Fibroblast of villous mesenchyme (primary cell): ENCODE data around the gene CCNO.

- CAGE, long polyA plus RNA, result no peak
These were observed 286.5 kb downstream of the ARL15 start for GRCh38 chr5:54023736-54024381.

GRCh38 chr5:54045291-54045505, 265.2 kb downstream of the ARL15 start:
- CAGE, long polyA plus RNA, result no peak

DNA sequence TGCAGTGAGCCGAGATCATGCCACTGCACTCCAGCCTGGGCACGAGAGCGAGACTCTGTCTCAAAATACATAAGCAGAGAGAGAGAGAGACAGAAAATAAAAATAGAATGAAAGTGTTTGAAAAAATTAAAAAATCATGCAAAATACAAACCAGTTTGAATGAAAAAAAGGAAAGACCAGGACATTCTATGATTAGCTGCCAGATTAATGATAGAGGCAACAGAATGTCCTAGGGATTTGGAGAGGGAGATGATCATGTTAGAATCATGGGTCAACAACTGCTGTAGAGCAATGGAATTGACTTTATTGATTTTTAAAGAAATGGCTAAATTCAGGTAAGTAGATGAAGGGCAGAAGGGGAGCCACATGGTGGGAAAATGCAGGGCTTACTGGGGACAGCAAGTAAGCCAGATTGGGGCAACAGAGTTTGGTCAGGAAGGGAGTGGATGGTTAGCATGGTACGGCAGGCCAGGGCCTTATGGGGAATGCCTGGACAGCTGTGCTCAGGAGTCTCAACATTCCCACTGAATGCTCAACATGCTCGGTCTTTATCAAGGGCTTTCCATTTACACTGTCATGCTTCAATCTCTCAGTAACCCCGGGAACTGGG, 263.8 kb downstream of the ARL15 start:
- CAGE, long polyA plus RNA, result no peak

DNA sequence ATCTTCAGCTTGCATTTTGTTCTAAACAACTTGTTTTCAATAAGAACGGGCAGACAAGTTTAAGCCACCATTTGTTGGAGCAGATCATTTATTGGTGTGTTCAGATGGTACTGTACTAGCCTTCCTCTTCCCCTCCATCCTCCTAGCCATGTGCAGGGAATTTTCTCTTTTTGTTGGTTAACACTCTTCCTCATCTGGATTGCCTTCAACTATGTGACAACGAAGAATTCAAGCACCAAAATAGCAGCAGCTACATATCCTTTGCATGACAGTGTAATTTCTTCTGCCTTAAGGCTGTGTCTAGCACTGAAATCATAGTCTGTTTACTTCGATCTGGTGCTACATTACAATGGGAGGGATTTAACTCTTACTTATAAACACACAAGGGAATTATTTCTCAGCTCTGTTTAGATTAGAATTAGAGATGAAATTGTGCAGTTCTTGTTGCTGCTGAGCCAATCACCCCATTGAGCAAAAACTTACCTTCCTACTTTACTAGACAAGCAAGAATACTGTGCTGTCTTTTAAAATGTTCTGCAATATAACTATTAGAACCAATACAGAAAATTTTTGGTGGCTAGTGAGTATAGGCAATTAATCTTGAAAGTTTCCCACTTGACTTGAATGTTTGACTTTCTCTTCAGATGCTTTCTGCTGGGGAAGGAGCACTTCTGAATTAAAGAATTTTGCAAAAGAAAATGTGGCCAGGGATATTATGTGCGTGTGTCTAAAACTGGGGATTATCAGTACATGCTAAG, 260.3 kb downstream of the ARL15 start:
- CAGE, long polyA plus RNA, result no peak

DNA sequence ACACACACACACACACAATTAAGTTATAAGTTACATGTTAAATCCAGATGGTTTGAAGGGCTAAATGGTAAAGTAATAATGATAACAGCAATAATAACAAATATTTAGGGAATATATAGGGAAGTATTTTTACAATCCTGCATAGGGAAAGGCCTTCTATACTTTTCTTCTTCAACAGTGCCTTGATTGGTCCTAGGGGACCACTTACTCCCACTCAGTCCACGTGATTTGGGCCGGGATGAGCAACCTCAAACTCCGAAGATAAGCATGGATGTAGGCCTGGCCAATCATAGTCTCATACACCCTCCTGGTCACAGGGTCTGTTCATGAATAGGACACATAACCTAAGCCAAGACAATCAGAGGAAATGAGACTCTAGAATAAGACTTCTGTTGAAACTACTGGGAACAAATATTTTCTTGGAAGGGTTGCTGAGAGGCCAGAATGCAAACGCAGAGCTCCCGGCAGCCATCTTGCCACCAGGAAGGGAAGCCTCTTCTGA, 68.2 kb downstream of the ARL15 start:
- CAGE, long polyA plus RNA, result no peak

- CAGE, long polyA plus RNA, result no peak
These were observed 1.4 kb downstream of the SNX18 start for GRCh38 chr5:54518794-54519519.

- CAGE, long polyA plus RNA, result no peak
These were observed 25.6 kb downstream of the SNX18 start for GRCh38 chr5:54543145-54543639.

DNA sequence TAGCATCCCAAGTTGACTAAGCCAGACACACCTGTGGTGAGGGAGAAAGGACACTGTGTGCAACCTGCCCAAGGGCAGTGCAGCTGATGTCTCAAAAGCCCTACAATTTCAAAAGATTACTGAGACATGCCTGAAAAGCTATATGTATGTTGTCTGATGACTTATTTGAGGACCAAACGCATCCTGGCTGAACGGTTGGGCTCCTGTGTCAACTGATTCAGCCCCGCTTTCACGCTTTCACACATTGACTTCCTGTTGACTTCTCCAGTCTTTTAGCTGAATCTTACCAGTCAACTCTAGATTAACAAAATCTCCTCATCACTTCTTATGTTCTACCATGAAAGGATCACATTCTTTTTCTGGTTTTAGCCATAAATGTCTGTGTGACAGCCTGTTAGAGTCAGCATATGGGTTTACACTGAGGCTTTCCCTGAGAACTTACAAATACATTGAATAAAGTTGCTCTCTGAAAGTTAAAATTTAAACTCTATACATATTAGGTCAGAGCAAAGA, 13.4 kb downstream of the GZMK start:
- CAGE, long polyA plus RNA, result no peak

DNA sequence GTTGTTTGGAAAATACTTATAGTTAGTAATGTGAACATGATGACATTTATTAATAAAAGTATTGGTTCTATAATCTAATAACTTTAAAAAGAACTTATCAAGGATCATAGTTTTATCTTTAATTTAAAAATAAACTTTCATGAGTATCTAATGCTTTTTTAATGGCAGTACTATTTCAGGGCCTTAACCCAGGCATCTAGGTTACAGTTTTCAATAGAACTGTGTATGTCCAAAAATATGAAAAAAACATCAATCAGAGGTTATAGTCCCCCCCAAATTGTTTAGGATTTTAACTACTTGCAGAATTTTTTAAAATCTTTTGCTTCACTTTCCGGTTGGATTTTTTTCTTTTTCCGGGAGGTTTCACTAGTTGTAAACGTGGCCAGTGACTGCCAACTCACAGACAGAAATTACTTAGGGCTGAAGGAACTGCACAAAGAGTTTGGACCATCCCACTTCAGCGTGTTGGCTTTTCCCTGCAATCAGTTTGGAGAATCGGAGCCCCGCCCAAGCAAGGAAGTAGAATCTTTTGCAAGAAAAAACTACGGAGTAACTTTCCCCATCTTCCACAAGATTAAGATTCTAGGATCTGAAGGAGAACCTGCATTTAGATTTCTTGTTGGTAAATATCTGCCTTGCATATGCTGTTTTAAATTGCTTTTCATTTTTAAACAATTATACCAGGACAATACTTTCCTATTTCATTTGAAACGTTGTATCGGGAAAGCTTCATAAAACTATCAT, 835 bp downstream of the GPX8 start:
- CAGE, long polyA plus RNA, result no peak

DNA sequence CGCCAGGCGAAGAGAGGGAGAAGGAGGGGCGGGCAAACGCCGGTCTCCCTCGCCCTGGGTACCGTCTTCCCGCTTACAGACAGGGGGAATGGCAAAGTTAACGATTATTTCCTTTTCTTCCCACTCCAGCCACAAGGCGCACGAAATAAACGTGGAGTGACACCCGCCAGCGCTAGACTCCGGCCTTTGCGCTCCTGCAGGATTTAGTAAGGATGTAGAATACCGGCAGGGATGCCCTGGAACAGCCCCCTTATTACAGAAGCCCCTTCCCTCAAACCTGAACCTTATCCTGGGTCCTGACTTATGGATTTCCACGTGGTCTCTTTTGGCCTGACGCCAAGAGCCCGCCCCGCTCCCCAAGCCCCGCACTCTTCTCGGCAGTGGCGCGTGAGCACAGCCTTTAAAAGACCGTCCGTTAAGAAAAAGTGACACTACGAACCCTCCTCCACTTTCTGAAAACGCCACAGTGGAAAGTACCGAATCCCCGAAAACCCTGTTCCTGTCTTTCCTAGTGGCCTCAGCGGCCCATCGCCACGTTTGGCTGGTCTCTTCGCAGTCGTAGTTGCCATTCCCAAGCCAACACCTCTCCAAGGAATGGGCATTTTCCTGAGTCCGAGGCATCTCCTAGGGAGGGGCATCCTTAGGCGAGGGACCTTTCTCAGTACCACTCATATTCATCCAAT, 541 bp upstream of the MCIDAS start:
- CAGE, long polyA plus RNA, result no peak

DNA sequence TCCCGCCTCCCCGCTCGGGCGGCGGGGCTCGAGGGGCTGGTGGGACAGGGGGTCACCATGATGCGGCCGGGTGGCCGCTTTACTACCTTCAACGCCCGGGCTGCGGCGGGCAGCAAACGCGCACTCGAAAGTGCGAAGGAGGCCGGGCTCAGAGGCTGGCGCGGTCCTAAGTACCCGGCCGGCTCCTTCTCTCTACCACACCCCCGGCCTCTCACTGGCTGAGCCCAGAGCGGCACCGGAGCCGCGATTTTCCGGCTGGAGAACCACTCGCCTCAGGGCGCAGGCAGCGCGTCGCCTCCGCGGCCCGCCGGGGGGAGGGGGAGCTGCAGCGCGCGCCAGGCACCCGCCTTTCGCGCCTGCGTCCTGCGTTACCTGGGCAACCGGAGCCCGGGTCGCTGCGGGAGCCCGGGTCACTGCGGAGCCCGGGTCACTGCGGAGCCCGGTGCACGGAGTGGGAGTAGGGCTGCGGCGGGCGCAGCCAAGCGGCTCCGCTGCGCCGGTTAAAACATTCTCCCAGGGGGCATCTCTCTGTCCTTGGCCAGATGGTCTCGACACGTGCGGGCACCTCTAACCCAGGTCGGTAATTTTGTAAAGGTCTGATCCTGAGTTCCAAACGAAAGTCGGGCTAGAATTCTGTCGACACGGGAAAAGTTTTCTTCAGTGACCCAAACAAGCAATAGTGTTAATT, at the start of gene CCNO:
TSS of gene CCNO (minus strand) at position 144 of the 688 bp plus-strand sequence.
- CAGE, long polyA plus RNA, result no peak

- CAGE, long polyA plus RNA, result no peak
These were observed 113.4 kb downstream of the MTREX start for GRCh38 chr5:55421092-55421703.

- CAGE, long polyA plus RNA, result no peak
These were observed 98.8 kb downstream of the PLPP1 start for GRCh38 chr5:55435967-55436421.

DNA sequence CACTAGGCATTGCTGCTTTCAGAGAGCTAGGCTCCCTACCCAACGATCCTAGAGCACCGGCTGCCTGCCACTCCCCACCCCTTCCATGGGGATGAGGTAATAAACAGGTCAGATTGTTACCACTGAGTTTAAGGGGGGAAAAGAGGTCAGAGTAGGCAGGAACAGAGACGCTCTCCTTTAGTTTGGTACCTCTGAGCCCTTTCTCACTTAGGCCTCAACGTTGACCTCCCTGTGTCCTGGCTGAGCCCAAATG, 462 bp upstream of the PLPP1 start:
- CAGE, long polyA plus RNA, result no peak

- CAGE, long polyA plus RNA, result no peak
These were observed 54.9 kb downstream of the IL6ST start for GRCh38 chr5:55939541-55940503.

- CAGE, long polyA plus RNA, result no peak
These were observed 117.7 kb upstream of the IL6ST start for GRCh38 chr5:56112340-56112988.

- CAGE, long polyA plus RNA, result no peak
These were observed 125.9 kb upstream of the ANKRD55 start for GRCh38 chr5:56358630-56359761.

GRCh38 chr5:56818927-56819725, 3.8 kb downstream of the MAP3K1 start:
- CAGE, long polyA plus RNA, result no peak

DNA sequence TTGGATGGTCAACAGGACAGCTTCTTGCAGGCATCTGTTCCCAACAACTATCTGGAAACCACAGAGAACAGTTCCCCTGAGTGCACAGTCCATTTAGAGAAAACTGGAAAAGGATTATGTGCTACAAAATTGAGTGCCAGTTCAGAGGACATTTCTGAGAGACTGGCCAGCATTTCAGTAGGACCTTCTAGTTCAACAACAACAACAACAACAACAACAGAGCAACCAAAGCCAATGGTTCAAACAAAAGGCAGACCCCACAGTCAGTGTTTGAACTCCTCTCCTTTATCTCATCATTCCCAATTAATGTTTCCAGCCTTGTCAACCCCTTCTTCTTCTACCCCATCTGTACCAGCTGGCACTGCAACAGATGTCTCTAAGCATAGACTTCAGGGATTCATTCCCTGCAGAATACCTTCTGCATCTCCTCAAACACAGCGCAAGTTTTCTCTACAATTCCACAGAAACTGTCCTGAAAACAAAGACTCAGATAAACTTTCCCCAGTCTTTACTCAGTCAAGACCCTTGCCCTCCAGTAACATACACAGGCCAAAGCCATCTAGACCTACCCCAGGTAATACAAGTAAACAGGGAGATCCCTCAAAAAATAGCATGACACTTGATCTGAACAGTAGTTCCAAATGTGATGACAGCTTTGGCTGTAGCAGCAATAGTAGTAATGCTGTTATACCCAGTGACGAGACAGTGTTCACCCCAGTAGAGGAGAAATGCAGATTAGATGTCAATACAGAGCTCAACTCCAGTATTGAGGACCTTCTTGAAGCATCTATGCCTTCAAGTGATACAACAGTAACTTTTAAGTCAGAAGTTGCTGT, 27.3 kb upstream of the SETD9 start:
- CAGE, long polyA plus RNA, result no peak

DNA sequence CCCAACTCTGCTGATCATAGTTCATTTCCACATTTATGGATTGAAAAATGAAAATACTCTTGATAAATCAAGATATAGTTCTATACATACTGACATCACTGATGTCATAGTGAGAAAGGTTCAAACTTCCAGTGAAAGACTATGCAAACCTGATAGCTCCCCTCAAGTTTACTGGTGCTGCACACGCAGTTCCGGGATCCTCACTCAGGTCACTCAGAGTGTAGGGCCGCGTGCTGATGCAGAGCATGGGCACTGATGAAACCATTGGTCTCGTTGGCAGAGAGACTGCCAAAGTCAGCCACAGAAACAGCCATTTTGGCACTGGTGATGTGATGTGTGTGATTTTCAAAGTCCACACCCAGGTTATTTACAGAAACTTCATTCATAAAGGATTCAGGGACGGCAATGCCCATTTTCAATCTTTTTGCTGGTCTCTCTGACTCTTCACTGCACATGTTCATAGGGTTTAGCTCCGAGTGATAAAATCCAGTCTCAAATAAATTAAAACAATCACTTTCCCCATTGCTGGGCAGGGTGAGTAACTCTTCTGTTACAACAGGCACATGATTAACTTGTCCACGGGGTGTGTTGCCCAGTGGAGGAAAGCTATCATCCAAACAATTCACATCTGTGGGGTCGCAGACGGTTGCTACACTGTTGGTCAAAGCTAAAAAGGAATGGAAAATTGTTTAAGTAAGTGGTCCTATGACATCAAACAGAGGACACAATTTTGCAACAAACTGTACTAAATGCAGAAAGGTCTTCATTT, 13.7 kb downstream of the SETD9 start:
- CAGE, long polyA plus RNA, result no peak